ENCODE measurements around the gene ZC3H8.

GRCh38 chr2:109184483-109185312, 55.7 kb downstream of the SH3RF3 start:
- RRBS, result no CpG with 5 or more reads among the region's 8 CpGs

GRCh38 chr2:109213506-109214603, 84.8 kb downstream of the SH3RF3 start:
- RRBS, result no CpG with 5 or more reads among the region's 17 CpGs

- RRBS, result no CpG with 5 or more reads among the region's 11 CpGs
These were observed 166.4 kb downstream of the SEPTIN10 start for GRCh38 chr2:109447209-109447896.

- RRBS, result no CpG with 5 or more reads among the region's 11 CpGs
These were observed 64.6 kb downstream of the SOWAHC start for GRCh38 chr2:109678669-109679258.

- RRBS, result no CpG with 5 or more reads among the region's 7 CpGs
These were observed 85.5 kb downstream of the SOWAHC start for GRCh38 chr2:109699630-109700050.

DNA sequence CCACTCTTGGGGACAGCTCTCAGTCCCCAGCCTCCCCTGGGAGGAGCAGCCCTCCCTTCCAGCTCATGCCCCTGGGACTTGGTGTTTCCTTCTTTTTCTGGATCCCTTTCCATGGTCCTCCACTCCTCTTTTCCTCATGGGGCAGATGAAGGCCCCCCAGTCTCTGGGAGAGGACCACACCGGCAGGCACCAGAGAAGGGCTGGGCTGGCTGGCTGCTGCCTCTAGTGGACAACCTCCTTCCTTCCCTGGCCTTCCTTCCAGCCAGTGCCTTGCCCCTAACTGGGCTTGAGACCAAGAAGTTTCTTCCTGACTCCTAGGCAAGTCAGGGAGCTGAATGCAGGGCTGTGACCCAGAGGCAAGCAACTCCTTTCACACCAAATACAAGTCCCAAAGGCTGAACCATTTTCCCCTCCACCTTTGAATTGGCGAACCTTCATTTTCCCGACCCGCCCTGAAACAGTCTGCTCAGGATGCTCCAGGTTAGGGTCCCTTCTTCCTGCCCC, 770 bp upstream of the MALL start:
- RRBS, result no CpG with 5 or more reads among the region's 4 CpGs

GRCh38 chr2:111185170-111186244, 64.8 kb downstream of the BCL2L11 start:
- RRBS, result no CpG with 5 or more reads among the region's 16 CpGs

DNA sequence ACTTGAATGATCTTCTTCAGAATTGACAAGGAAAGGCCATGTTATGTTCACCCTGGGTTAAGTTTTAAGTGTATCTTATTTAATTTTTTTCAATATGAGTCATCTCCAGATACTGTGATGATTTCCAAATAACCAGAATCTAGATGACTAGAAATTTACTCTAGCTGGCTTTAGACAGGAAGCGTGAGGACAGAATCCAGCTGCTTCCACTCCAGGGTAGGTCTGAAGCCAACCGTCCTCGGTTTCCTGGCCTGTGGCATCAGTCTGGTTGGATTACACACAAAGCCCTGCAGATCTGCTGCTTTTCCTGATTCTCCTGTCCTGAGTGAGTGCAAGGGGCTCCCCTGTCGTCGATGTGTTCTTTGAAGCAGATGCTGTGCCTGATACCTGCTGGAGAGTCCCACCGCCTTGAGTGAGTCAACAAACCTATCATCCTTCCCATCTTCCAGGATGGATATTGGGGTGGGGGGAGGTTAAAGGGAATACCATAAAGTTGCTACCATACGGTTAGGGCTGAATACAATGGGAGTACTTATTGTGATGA, 370.6 kb downstream of the BCL2L11 start:
- RRBS, result no CpG with 5 or more reads among the region's 7 CpGs

DNA sequence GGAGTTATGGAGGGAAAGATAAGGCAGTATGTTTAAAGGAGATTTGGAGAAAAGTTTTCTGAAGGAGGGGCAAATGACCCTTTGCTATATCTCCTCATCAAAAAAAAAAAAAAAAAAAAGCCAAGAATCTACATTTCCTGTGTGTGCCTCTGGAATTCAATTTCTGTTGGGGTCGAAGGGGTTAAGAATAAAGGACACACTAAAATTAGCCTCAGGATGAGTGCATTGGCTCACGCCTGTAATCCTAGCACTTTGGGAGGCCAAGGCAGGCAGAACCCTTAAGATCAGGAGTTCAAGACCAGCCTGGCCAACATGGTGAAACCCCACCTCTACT, 75.5 kb downstream of the MERTK start:
- RRBS, result no CpG with 5 or more reads among the region's 2 CpGs

DNA sequence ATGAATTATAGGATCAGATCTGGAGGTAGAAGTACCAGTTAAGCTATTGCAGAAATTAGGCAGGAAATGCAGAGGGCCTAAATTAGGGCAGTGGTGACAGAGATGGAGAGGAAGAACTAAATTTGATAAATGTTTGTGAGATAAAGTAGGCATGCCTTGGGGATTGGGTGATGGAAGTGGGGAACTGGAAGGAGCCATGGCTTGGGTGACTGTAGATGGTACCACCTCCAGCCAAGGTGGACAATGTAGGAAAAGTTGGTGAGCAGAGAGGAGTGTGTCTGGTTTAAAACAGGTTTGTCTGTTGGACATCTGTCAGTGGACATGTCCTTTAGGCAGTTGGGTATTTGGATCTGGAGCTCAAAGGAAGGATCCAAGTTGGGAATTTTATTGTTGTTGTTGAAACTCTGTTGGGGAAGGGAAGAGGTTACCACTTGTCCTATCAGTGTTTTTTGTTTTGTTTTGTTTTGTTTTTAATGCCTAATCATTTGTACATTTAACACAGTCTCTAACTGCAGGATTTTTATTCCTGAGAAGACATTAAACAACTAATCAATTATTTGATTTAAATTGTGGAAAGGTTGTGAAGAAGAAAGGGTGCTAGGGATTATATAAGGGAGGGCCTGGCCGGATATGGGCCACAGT, 3.8 kb downstream of the TMEM87B start:
- RRBS, result no CpG with 5 or more reads among the region's 1 CpG

GRCh38 chr2:112089216-112089761, 34.2 kb downstream of the TMEM87B start:
- RRBS, result no CpG with 5 or more reads among the region's 5 CpGs

GRCh38 chr2:112155908-112156547, 17.8 kb downstream of the FBLN7 start:
- RRBS, result no CpG with 5 or more reads among the region's 20 CpGs

DNA sequence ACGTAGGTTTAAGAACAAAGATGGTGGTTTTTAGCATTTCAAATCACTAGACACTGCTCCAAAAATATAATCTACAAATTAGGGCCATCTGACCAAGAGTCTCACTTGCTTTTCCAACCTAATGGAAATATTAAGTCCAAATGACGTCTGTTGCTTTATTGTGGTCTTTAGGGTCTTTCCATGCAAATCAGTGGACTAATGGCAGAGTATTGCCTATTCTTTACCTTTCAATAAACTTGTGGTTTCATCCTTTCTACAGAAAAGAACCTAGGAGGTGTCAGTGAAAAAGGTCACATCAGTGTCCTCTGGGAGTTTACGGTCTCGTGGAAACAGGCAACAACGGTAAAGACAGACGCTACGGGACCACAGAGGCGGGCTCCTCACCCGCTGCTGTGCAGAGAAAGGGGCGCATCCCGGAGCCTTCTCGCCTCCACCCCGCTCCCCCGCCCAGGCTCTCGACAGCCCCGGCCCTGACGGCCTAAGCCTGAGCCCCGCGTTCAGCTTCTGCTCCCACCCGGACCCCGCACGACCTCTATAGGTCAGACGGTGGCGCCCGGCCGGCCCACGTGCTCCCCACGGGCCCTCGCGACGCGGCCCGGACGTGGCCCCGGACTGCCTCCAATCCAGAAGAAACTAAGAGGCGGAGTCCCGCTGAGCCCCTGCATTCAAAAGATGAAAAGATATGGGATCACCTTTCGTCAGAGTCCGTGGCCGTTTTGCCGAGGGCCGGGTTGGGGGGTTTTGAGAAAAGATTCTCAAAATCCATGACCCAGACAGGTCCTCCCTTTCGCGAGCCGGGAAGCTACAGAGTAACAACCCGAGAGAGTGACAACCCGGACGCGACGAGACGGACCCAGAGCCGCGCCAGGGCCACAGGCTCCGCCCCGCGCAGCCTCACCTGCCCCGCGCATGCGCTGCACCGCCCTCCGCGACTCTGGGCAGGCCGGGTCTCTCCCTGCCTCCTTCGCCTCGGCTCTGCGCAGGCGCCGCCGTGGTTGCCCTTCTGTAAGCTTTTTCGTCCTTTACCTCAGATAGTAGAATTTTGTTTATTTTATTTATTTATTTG, at the start of gene ZC3H8:
Gene ZC3H8 (minus strand): TSS at position 827 of the 1,066 bp plus-strand sequence.
- RRBS, result 2% methylated on average over 38 of the region's 70 CpGs

DNA sequence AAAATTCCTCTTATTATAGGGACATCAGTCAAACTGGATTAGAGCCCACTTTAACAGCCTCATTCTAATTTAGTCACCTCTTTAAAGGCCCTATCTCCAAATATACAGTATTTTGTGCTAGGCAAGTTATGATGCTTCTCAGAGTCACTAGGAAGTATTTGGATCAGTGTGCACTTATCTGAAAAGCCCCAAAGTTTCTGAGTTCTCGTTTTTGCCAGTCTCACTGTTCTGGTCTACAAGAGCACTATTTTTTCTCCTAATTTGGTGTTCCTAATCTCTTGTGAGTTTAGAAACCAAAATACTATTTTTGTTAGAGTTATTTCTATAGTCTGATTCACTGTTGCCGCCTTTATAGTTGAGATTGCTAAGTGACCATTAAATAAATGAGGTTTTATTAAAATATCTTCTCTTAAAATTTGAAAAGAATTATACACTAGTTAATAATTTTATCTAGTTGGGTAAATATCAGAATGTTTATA, 29.2 kb downstream of the ZC3H6 start:
- RRBS, result no CpG with 5 or more reads among the region's 2 CpGs

- RRBS, result no CpG with 5 or more reads among the region's 4 CpGs
These were observed 7.7 kb upstream of the POLR1B start for GRCh38 chr2:112534369-112535256.

- RRBS, result no CpG with 5 or more reads among the region's 8 CpGs
These were observed 5.1 kb upstream of the SLC20A1 start for GRCh38 chr2:112640364-112641340.

DNA sequence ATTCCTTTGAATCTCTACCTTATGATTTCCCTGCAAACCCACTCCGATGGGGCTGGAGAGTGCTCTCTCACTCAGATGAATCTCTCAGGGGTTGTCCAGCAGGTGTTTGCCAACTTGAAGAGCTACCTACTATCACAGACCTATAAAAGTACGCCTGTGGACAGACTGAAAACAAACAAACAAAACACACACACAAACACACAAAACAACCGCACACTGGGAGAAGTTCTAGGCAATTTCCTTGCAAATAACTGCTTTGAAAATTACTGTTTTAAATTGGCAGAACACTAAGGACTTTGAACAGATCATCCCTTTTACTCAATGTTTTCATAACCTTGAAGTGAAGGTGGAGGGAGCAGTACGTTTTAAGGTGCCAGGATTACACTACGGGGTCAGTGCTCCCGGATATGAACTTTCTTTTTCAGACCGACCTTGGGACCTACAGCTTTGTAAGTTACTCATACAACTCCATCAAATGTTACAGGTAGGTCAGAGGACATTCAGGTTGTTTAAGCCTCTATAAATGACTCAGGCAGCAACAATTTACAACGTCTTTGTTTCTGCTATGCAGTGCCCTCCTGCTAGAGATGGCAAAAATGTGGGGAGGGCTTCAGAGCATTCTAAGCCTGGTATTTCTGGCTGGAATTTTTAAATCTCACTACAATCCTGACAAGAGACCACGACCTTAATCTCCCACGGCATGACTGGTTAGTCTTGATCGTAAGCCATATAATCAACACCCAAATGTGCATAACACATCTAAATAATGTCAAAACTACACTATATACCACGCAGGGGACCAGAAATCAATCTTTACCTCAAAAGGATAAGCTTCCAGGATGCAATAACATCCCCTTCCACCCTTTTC, 1.4 kb upstream of the SLC20A1 start:
- RRBS, result no CpG with 5 or more reads among the region's 12 CpGs

DNA sequence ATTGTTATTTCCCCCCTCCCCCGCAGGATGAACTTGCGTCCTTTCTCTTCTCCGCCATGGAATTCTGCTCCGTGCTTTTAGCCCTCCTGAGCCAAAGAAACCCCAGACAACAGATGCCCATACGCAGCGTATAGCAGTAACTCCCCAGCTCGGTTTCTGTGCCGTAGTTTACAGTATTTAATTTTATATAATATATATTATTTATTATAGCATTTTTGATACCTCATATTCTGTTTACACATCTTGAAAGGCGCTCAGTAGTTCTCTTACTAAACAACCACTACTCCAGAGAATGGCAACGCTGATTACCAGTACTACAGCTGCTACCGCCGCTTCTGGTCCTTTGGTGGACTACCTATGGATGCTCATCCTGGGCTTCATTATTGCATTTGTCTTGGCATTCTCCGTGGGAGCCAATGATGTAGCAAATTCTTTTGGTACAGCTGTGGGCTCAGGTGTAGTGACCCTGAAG, 834 bp downstream of the SLC20A1 start:
- RRBS, result no CpG with 5 or more reads among the region's 13 CpGs

GRCh38 chr2:112726584-112727286, 5.9 kb downstream of the NT5DC4 start:
- RRBS, result no CpG with 5 or more reads among the region's 16 CpGs